ENCODE data around the genes CADM2, HTR1F and STX19.

GRCh38 chr3:73786247-73786965, 161.7 kb upstream of the PDZRN3 start:
- PRO-cap: unidirectional peak, plus-strand start at chr3:73786778

- PRO-cap: no peak
Measured at GRCh38 chr3:73805340-73805880, 180.7 kb upstream of the PDZRN3 start.

DNA sequence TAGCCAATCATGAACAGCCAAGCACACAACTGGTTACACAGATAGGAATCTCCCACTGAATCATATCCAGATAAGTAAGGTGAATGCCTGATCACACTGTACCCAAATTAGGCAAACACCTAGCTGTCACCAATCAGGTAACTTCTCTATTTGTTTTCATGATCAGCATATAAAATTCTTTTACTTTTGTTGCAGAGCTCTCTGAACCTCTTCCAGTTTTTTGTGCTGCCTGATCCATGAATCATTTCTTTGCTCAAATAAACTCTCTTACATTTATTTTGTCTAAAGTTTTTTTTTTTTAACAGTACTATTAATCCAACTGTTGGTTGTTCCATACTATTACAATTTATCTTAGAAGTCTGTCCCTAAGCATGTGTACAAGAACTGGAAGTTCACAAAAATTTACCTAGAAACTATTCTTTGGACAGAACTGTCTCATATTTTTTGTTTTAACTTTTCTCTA, 205.2 kb downstream of the CNTN3 start:
- PRO-cap: no peak

- PRO-cap: bidirectional peak, plus-strand start at chr3:75435339, minus-strand start at chr3:75435101
Measured at GRCh38 chr3:75435233-75436342, 228.5 kb upstream of the FRG2C start.

GRCh38 chr3:75669279-75669877, 5.2 kb downstream of the FRG2C start:
- PRO-cap: no peak

GRCh38 chr3:77038133-77038877, 1.6 kb upstream of the ROBO2 start:
- PRO-cap: no peak

DNA sequence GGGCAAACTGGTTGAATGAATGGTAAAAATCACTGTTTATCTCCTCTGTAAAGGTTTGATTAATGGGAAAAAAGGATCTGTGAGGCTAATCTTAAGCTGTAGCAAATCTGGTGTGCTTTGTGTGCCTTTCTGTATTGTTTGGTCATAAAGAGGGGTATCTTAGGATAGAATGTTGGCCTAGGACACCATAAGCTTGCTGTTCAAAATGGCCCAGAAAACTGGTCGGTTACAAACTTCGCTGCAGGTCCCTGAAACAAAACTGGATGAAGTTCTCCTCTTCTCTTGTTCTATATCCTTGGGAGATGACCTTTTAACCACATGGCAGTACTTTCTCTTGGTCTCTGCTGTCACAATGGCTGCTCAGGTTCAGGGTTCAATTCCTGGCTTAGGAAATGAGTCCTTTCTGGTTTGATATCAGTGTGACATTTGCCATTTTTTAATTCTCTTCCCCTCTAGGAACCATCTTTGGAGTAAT, 213.7 kb downstream of the GBE1 start:
- PRO-cap: no peak

DNA sequence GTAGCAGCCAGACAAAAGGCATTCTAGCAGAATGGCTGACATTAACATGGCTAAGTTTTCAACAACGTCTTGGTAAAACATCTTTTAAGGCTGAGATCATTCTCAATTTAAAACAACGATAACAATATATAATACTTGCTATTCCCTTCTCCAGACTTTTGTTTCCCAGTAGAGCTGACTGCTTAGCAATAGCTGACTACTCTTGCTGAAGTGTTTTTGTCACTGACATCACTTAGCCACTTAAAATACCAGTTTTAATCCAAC, 28.6 kb upstream of the GBE1 start:
- PRO-cap: no peak

- PRO-cap: no peak
Measured at GRCh38 chr3:81816896-81817205, 55.4 kb upstream of the GBE1 start.

DNA sequence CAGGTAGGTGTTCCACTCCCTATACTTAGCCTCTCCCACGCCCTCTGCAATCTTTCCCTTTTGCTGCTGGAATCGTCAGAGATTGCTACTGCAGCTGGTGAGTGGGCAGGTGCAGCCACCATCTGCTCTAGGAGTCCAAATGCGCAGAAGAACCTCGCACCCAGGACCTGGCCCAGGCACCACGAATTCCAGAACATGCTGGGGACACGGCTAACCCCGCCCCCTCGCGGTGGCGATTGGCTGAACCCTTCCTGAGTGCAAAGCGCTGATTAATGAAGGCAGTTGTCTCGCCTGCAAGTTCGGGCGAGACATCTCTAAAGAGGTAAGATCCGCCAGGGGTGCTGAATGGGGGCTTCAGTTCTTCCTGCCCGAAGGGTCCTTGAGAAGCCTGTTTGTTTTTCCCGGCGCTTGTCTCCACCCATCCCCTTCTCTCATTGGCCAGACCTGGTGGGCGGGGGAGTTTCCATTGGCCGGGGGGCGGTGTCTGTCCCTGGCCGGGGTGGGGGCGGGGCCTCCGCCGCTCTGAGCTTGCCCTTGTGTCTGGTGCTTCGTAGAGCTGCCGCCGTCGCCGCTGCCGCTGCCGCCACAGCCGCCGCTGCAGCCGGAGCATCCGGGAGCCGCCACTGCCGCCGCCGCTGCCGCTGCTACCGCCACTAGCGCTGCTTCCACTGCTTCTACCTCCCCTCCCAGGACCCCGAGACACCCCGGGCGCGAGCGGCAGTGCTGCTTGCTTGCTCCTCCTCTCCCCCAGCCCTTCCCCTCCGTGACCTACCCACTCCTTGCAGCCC, at the start of gene CADM2:
TSS of gene CADM2 (plus strand) at position 551 of the 788 bp plus-strand sequence.
- PRO-cap: unidirectional peak, plus-strand start at position 553 of the sequence; unidirectional peak, plus-strand start at position 586 of the sequence

GRCh38 chr3:85383367-85383837, 424.6 kb downstream of the CADM2 start:
- PRO-cap: no peak

- PRO-cap: no peak
Measured at GRCh38 chr3:86984811-86985346, 6.1 kb downstream of the VGLL3 start.

GRCh38 chr3:86989490-86990131, 1.3 kb downstream of the VGLL3 start:
- PRO-cap: no peak

- PRO-cap: no peak
Measured at GRCh38 chr3:86993742-86994079, 2.8 kb upstream of the VGLL3 start.

- PRO-cap: no peak
Measured at GRCh38 chr3:87792081-87793005, at the start of gene HTR1F. TSS of gene HTR1F (plus strand) at chr3:87792706.

- PRO-cap: no peak
Measured at GRCh38 chr3:88054881-88055734, 3.7 kb downstream of the CGGBP1 start.

GRCh38 chr3:88150451-88150700, 617 bp downstream of the C3orf38 start:
- PRO-cap: no peak

DNA sequence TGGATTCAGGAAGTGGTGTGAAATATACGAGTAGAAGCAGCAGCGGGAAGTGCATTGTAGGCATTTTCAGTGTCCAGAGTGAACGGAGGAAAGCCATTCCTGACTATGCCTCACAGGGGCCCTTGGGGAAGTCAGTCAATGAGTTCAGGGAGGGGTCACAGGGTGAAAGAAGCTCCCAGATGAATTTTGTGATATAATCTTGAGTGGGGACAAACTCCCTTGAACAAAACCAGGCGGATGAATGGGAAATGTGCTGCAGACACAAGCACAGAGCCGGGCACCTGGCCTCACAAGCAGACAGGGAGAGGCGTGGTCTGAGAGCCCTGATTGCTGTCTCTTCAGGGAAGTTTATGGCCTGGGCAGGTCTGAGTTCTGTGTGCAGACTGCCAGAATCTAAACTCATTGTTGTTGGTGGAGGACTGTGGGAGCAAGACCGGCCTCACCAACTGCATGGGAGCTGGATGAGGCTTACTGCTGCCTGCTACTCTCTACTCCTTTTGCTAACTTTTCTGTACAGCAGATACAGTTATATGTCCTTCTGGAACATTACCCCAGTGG, 591.8 kb downstream of the EPHA3 start:
- PRO-cap: no peak

GRCh38 chr3:94028241-94029049, at the start of gene STX19:
TSS of gene STX19 (minus strand) at chr3:94028597.
- PRO-cap: no peak

GRCh38 chr3:94647755-94648249, 584.9 kb downstream of the NSUN3 start:
- PRO-cap: no peak

All from penis (tissue), 1 donor.